GM12878 (cell line): ENCODE measurements around the genes HOXA2, HOXA4 and HOXA6.

GRCh38 chr7:26305144-26306006, 13.7 kb downstream of the SNX10 start:
- RAMPAGE, long total RNA = no peak
- RRBS, 2 experiments = no CpG with 5 or more reads among the region's 14 CpGs
CAGE:
- cytosol, long polyA minus RNA = no peak
- cytosol, long polyA plus RNA = no peak
- long polyA plus RNA = no peak
- nucleolus, long total RNA = no peak
- nucleus, long polyA plus RNA = no peak
- nucleus, long total RNA = no peak

- RAMPAGE, long total RNA = no peak
- RRBS, 2 experiments = no CpG with 5 or more reads among the region's 1 CpG
CAGE:
- cytosol, long polyA minus RNA = no peak
- cytosol, long polyA plus RNA = no peak
- long polyA plus RNA = no peak
- nucleolus, long total RNA = no peak
- nucleus, long polyA plus RNA = no peak
- nucleus, long total RNA = no peak
Observed at GRCh38 chr7:26321473-26321726, 29.7 kb downstream of the SNX10 start.

GRCh38 chr7:26603307-26603746, 261.1 kb downstream of the SKAP2 start:
- RAMPAGE, long total RNA = no peak
- RRBS, 2 experiments = no CpG with 5 or more reads among the region's 3 CpGs
CAGE:
- cytosol, long polyA minus RNA = no peak
- cytosol, long polyA plus RNA = no peak
- long polyA plus RNA = no peak
- nucleolus, long total RNA = no peak
- nucleus, long polyA plus RNA = no peak
- nucleus, long total RNA = no peak

GRCh38 chr7:26686642-26686972, 177.8 kb downstream of the SKAP2 start:
- RAMPAGE, long total RNA = no peak
- RRBS, 2 experiments = no CpG with 5 or more reads among the region's 2 CpGs
CAGE:
- cytosol, long polyA minus RNA = no peak
- cytosol, long polyA plus RNA = no peak
- long polyA plus RNA = no peak
- nucleolus, long total RNA = no peak
- nucleus, long polyA plus RNA = no peak
- nucleus, long total RNA = no peak

DNA sequence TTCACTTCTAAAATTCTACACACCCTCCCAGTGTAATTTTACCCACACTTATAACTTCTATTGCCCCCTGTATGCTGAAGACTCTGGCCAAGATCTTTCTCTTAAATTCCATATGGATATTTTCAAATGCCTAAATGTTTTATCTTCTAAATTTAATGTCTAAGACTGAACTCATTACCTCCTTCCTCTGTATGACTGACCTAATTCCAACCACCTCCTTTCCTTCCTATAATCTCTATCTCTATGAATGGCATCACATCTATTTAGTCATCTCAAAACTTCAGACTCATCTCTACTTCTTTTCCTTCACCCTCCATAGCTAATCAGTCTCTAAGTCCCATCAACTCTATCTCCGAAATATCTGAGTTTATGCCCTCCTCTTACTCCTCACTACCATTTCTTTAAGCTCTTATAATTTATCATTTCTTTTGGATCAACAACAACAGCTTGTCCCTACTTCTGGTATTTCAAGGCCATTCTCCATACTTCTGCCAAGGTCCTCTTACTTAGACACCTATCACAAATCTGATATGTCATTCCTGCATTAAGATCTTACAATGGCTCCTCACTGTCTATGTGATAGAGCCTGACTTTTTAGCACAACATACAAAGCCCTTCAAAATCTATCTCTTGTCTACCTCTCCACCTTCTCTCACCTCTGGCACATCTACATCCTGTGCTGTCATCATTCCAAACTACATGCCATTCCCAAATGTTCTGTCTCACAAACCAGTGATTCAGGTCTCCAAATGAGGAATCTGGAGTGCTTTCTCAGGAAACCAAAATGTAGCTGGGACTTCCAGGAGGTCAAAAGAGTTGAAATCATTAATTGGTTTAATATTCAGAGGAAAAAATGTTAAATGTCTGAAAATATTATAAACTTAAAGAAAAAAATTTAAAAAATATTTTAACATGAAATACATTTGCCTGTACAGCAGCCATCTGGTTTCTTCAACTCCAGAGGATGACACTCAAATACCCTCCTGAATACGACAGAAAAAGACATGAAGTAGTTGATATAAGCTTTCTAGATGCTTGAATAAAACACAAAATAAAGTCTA, 87.8 kb downstream of the SKAP2 start:
- RAMPAGE, long total RNA = no peak
- RRBS, 2 experiments = no CpG with 5 or more reads among the region's 2 CpGs
CAGE:
- cytosol, long polyA minus RNA = no peak
- cytosol, long polyA plus RNA = no peak
- long polyA plus RNA = no peak
- nucleolus, long total RNA = no peak
- nucleus, long polyA plus RNA = no peak
- nucleus, long total RNA = no peak

GRCh38 chr7:27101880-27102232, 627 bp downstream of the HOXA2 start:
- RAMPAGE, long total RNA = no peak
- RRBS, 2 experiments = 12 to 32% methylated on average over 7 of the region's 16 CpGs
CAGE:
- cytosol, long polyA minus RNA = no peak
- cytosol, long polyA plus RNA = no peak
- long polyA plus RNA = no peak
- nucleolus, long total RNA = no peak
- nucleus, long polyA plus RNA = no peak
- nucleus, long total RNA = no peak

- RAMPAGE, long total RNA = no peak
- RRBS, 2 experiments = no CpG with 5 or more reads among the region's 28 CpGs
CAGE:
- cytosol, long polyA minus RNA = no peak
- cytosol, long polyA plus RNA = no peak
- long polyA plus RNA = no peak
- nucleolus, long total RNA = no peak
- nucleus, long polyA plus RNA = no peak
- nucleus, long total RNA = no peak
Observed at GRCh38 chr7:27102576-27103301, at the start of gene HOXA2. Gene HOXA2, minus strand, starts transcription at chr7:27102683.

- RAMPAGE, long total RNA = no peak
- RRBS, 2 experiments = no CpG with 5 or more reads among the region's 6 CpGs
CAGE:
- cytosol, long polyA minus RNA = no peak
- cytosol, long polyA plus RNA = no peak
- long polyA plus RNA = no peak
- nucleolus, long total RNA = no peak
- nucleus, long polyA plus RNA = no peak
- nucleus, long total RNA = no peak
Observed at GRCh38 chr7:27114491-27114821, 12.0 kb upstream of the HOXA2 start.

DNA sequence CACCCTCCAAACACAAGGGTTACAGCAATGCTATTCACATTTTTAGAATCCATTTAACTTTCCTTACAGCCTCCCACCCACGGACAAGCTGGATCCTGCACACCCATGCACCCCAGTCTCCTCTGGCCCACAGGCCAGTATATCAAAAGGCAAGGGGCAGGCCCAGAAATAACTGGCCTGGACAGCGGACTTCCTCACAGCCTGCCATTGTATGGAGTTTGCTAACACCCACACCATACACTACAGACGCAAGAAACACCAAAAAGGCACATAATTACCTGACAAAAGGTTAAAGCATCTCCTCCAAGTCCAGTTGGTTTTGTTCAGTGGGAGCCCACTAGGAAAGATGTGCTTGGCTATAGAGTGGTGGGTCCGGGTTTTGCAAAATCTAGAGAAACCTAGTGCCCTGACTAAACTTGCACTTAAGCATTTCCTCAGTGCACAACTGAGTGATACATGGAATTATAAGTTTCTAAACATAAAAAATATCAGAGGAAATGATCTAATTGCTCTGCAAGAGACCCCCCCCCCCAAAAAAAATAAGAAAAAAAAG, 11.9 kb downstream of the HOXA4 start:
- RAMPAGE, long total RNA = no peak
- RRBS, 2 experiments = no CpG with 5 or more reads among the region's 4 CpGs
CAGE:
- cytosol, long polyA minus RNA = no peak
- cytosol, long polyA plus RNA = no peak
- long polyA plus RNA = no peak
- nucleolus, long total RNA = no peak
- nucleus, long polyA plus RNA = no peak
- nucleus, long total RNA = no peak

DNA sequence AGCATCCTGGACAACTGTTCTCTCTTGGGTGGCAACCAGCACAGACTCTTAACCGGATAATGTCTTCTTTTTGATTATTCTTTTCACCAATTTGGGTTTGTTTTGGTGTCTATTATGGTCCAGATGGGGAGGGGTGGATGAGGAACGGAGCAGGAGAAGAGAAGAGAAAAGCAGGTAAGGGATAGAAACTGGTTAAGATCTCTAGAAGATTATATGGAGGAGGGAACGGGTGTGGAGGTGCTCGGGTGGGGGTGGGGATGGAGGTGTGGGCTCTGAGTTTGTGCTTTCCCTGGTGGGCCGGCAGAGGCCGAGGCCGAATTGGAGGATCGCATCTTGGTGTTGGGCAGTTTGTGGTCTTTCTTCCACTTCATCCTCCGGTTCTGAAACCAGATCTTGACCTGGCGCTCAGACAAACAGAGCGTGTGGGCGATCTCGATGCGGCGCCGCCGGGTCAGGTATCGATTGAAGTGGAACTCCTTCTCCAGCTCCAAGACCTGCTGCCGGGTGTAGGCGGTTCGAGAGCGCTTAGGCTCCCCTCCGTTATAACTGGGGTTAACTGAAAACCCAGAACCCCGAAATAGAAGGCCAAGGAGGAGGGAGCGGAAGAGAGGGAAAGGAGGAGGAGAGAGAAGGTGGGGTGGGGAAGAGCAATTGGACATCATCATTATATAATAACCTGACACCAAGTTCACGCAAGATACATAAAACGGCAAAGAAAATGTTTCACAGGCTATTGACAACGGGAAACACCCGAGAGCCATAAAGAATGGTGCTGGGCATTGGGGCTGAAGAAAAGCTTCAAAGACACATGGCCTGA, 1.3 kb downstream of the HOXA4 start:
- RAMPAGE, long total RNA = no peak
- RRBS, 2 experiments = 90 to 95% methylated on average over 12 of the region's 29 CpGs
CAGE:
- cytosol, long polyA minus RNA = no peak
- cytosol, long polyA plus RNA = no peak
- long polyA plus RNA = no peak
- nucleolus, long total RNA = no peak
- nucleus, long polyA plus RNA = no peak
- nucleus, long total RNA = no peak

DNA sequence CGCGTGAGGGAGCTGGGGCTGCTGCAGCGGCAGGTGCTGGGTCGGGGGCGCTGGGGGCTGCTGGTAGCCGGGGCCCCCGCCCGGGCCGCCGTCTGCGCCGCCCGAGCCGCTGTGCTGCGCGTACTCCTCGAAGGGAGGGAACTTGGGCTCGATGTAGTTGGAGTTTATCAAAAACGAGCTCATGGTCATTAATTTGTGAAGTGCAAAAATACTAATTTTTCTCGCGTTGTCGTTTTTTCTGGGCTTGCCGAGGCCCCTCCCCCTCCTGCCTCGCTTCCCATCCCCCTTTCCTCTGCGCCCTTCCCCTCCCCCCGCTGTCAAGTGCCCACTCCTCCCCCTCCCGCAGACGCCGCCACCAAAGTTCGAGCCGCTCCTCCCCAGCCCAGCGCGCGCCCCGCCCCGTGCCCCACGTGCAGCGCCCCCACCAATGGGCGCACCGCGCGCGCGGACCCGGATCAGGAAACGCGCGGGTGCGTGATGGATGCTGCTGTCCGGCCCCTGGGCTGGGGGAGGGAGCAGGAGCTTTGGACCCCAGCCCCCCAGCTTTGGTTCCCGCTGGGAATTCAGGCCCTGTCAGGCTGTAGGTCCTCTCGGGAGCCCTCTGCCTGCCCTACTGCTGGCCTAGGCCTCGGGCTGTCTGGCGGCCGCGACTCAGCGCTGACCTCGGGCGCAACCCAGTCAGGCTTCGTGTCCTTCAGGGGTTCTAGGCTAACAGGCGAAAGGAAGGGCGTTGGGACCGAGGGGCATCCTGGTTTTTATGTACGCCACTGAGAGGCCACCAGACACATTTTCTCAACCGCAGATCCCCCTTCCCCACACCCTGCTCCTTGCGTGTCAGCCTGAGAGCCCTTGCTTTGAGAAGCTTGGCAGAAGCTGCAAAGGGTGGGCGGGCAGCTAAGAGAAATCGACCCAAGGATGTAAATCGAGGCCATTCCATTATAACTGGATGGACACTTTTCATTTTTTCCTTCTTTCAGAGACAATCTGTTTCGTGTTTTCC, at the start of gene HOXA4:
Gene HOXA4, minus strand, starts transcription at position 213 of the 1,000 bp plus-strand sequence.
- RAMPAGE, long total RNA = no peak
- RRBS, 2 experiments = no CpG with 5 or more reads among the region's 70 CpGs
CAGE:
- cytosol, long polyA minus RNA = no peak
- cytosol, long polyA plus RNA = no peak
- long polyA plus RNA = no peak
- nucleolus, long total RNA = no peak
- nucleus, long polyA plus RNA = no peak
- nucleus, long total RNA = no peak

- RAMPAGE, long total RNA = no peak
- RRBS, 2 experiments = 26 to 28% methylated on average over 32 of the region's 62 CpGs
CAGE:
- cytosol, long polyA minus RNA = no peak
- cytosol, long polyA plus RNA = no peak
- long polyA plus RNA = no peak
- nucleolus, long total RNA = no peak
- nucleus, long polyA plus RNA = no peak
- nucleus, long total RNA = no peak
Observed at GRCh38 chr7:27147086-27148023, at the start of gene HOXA6. Gene HOXA6, minus strand, starts transcription at chr7:27147774.

DNA sequence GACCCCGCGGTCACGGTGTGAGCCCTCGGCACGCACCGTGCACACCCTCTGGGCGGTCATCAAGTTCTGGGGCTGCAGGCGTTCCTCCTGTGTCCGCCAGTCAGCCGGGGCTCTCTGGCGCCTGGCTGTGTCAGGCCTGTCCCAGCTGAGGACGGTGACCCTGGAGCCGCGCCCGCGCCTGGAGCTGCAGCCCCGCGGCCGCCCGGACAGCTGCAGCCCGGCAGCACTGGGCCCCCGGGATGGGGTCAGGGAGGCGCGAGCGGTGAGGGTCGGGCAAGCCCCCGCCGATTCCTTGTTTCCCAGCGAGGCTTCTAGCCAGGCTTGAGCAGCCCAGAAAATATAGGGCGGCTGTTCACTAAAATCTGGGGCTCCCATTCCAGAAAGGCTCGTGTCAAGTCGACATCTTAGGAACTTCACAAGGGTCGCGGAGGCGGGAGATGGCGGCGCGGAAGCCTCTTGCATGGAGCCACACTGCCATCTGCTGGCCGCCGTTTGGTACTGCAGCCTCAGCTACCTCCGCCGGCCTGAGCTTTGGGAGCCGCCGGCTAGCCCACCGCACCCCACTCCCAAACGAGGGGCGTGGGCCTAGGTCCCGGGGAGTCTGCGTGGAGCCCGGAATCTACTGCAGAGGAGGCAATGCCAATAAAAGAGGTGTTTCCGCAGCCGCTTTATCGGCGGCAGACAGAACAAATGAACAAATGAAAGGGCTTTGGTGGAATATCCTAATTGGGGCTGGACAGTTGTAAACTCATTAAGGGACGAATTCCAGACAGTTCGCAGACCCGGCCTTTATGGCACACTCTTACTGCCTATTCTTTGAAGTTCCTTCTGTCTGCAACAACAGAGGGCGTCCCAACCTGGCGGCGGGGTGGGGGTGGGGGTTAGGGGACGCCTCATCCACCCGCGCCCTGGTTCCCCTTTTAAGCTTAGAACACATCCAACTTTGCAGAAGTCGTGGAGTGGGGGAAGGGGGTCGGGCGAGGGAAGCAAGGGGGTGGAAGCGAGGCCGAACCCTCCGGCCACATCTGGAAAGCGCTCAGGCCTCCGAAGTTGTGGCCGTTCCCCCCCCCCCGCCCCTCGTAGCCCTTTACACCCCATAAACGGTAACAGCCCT, 4.3 kb downstream of the HOXA9 start:
- RAMPAGE, long total RNA = no peak
- RRBS, 2 experiments = under 1 to 2% methylated on average over 5 to 14 of the region's 75 CpGs
CAGE:
- cytosol, long polyA minus RNA = no peak
- cytosol, long polyA plus RNA = no peak
- long polyA plus RNA = no peak
- nucleolus, long total RNA = no peak
- nucleus, long polyA plus RNA = no peak
- nucleus, long total RNA = no peak

GRCh38 chr7:27163671-27164867, 1.3 kb downstream of the HOXA9 start:
- RAMPAGE, long total RNA = no peak
- RRBS, 2 experiments = 18% methylated on average over 8 of the region's 65 CpGs; no CpG with 5 or more reads in 1 of the 2 experiments
CAGE:
- cytosol, long polyA minus RNA = no peak
- cytosol, long polyA plus RNA = no peak
- long polyA plus RNA = no peak
- nucleolus, long total RNA = no peak
- nucleus, long polyA plus RNA = no peak
- nucleus, long total RNA = no peak

DNA sequence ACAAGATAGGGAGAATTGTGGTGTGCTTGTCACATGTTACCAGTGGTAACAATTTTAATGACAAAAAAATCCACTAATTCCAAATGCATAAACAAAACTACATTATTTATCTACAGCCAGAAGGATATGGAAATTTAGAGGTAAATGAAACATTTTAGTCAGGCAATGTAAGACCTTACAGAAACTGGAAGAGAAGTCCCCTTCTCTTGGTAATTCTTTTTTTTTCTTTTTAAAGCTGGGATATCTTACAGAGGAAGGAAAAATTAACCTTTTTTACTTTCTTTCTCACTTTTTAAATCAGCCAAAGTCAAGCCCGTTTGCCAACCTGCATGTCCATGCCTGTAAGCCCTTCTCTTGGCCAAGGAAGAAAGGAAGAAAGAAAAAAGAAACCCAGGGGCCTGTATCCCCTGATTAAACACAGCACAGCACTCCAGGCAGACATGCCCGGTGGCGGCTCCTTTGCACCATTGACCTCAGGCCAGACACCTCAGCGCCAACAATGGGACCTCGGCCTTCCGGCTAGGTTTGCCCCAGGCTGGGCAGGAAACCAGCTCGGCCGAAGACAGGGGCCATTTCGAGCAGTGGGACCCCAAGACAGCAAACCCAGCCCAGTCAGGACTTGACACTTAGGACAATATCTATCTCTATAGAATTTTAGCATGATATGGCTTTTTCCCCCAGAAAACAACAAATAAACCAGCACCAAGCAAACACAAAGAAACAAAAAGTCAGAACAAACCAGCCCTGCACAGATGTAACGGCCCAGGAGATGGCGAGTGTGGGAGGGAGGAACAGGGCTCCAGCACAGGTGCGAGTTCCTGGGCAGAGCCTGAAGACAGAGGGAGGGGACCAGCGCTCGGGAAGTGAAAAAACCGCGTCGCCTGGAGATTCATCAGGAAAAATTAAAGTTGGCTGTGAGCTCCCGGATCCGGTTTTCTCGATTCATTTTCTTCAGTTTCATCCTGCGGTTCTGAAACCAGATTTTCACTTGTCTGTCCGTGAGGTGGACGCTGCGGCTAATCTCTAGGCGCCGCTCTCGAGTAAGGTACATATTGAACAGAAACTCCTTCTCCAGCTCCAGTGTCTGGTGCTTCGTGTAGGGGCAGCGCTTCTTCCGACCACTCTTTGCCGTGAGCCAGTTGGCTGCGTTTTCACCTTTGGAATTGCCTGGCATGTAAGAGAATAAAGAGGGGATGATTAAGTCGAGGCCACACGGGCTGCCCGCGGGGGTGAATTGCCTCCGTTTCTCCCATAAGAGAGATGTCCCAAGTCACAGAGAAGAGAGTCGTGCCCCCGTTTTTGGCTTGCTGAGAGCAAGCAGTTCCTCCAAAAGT, 2.6 kb downstream of the HOXA10 start:
- RAMPAGE, long total RNA = no peak
- RRBS, 2 experiments = 13 to 49% methylated on average over 5 of the region's 39 CpGs
CAGE:
- cytosol, long polyA minus RNA = no peak
- cytosol, long polyA plus RNA = no peak
- long polyA plus RNA = no peak
- nucleolus, long total RNA = no peak
- nucleus, long polyA plus RNA = no peak
- nucleus, long total RNA = no peak

DNA sequence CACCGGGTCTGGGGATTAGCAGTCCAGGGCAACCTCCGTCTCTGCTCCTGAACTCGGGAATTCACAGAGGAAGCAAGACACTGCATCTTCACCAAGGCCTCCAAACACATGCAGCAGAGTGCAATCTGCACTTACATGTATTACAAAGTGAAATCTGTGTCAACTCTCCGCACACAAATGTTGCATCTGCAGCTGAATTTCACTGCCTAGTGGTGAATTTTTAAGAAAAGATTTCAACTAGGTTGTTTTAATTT, 6.0 kb downstream of the HOXA13 start:
- RAMPAGE, long total RNA = no peak
- RRBS, 2 experiments = no CpG with 5 or more reads among the region's 4 CpGs
CAGE:
- cytosol, long polyA minus RNA = no peak
- cytosol, long polyA plus RNA = no peak
- long polyA plus RNA = no peak
- nucleolus, long total RNA = no peak
- nucleus, long polyA plus RNA = no peak
- nucleus, long total RNA = no peak

GRCh38 chr7:27200749-27201231, 899 bp upstream of the HOXA13 start:
- RAMPAGE, long total RNA = no peak
- RRBS, 2 experiments = no CpG with 5 or more reads among the region's 9 CpGs
CAGE:
- cytosol, long polyA minus RNA = no peak
- cytosol, long polyA plus RNA = no peak
- long polyA plus RNA = no peak
- nucleolus, long total RNA = no peak
- nucleus, long polyA plus RNA = no peak
- nucleus, long total RNA = no peak

DNA sequence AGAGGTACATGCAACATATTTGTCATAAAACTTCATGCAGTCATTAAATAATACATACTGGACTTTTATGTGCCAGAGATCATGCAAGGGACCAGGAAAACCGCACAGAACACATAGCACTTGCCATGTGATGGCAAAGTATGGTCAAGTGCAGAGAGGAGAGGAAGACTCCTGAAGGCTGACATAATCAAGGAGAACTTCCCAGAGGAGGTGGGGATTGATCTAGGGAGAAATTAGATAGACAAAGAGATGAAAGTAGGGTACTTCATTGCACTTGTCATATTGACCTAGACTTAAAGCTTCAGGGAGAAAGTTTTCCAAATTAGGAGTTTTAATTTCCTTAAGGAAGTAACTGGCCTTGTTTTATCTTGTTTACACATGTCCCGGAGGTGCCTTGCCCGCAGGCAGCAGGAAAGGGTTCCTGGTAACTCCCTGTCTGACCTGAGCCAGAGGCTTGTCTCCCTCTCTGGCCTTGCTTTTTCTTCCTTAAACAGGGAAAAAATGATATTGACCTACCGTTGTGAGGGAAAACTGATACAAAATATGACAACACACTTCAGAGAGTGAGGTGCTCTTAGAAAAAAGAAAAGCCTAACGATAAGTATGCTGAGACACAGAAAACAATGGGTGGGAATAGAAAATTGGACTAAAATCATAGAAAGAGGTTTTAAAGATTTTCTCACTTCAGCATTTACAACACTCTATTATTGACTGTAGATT, 181.6 kb downstream of the EVX1 start:
- RAMPAGE, long total RNA = no peak
- RRBS, 2 experiments = no CpG with 5 or more reads among the region's 5 CpGs
CAGE:
- cytosol, long polyA minus RNA = no peak
- cytosol, long polyA plus RNA = no peak
- long polyA plus RNA = no peak
- nucleolus, long total RNA = no peak
- nucleus, long polyA plus RNA = no peak
- nucleus, long total RNA = no peak

GRCh38 chr7:27462855-27463308, 199.8 kb downstream of the HIBADH start:
- RAMPAGE, long total RNA = no peak
- RRBS, 2 experiments = no CpG with 5 or more reads among the region's 6 CpGs
CAGE:
- cytosol, long polyA minus RNA = no peak
- cytosol, long polyA plus RNA = no peak
- long polyA plus RNA = no peak
- nucleolus, long total RNA = no peak
- nucleus, long polyA plus RNA = no peak
- nucleus, long total RNA = no peak